HepG2 (cell line): ENCODE data around the genes REST, NOA1 and UGT2B15.

DNA sequence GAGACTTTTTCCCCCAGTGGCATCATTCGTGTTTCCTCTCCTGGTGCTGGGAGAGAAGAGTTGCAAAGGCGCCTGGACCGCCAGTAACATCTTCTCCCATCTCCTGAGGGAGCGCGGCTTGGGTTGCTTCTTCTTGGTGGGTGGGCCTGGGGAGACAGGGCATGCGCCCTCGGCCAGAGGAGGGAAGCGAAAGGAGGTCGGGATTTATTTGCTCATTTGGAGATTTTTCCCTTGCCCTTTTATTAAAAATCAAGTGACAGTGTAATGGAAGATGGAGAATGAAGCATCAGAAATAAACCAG lies 603 bp upstream of the CLOCK start:
- RRBS, 2 experiments: no CpG with 5 or more reads among the region's 9 CpGs
CAGE:
- cytosol, long polyA minus RNA: no peak
- cytosol, long polyA plus RNA: no peak
- long polyA plus RNA: no peak
- nucleus, long polyA minus RNA: no peak
- nucleus, long polyA plus RNA: no peak

DNA sequence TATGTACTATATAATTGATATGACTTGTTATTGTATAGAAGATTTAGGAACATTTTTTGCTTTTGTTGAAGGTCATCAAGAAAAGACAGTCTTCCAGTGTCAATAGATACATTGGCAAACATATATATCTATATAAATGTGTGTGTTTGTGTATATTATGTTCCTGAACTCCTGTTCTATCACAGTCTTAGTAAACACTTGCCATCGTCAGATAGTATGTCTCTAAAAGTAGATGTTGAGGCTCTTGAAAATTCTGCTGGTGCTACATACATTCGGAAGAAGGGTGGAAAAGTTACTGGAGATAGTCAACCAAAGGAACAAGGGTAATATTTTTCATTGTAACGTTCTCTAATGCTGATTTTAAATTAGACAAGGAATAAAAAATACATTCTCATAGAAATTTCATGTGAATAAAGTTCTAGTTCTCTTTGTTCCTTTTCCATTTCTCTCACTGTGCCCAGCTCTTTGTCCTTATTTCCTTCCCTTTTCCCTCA lies 14.3 kb upstream of the ARL9 start:
- RRBS, 2 experiments: no CpG with 5 or more reads among the region's 3 CpGs
CAGE:
- cytosol, long polyA minus RNA: start-site peak on the plus strand centred at position 246 of the sequence, 126 bp wide, 19 reads
- cytosol, long polyA plus RNA: no peak
- long polyA plus RNA: no peak
- nucleus, long polyA minus RNA: no peak
- nucleus, long polyA plus RNA: no peak

DNA sequence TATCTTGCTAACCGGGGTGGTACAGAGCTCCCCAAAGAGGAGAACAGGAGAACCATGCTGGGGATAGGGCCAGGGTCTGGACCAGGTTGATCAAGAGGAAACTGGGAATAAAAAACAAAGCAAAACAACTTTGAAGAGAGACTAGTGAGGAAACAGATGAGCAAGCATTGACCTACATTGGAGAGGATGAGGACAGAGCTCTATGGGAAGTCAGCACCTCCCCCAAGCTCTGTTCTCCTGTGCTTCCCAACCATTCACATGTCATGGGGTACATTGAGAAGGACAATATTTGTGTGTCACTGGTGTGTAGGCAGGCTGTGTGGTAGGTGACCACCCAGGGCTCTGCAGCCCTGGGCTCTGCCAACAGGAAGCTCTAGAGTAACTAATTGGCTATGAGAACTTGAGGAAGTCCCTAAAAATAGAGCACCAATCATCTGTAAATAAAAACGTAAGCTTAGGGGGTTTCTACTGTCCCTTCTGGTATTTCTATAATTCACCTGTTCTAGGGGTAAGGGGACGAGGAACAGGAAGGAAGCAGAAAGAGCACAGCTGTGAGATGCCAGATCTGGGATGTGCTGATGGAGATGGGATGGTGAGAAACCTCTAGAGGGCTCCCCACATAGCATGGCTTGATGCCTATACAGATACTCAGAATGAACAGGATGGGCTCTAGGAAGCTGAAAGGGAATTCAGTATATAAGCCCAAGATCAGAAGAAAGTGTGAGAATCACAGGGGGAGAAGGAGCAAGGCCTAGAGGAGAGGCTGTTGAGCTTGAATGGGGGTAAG lies 31.1 kb downstream of the HOPX start:
- RRBS, 2 experiments: no CpG with 5 or more reads among the region's 3 CpGs
CAGE:
- cytosol, long polyA minus RNA: no peak
- cytosol, long polyA plus RNA: no peak
- long polyA plus RNA: no peak
- nucleus, long polyA minus RNA: no peak
- nucleus, long polyA plus RNA: no peak

- RRBS, 2 experiments: no CpG with 5 or more reads among the region's 5 CpGs
CAGE:
- cytosol, long polyA minus RNA: no peak
- cytosol, long polyA plus RNA: no peak
- long polyA plus RNA: no peak
- nucleus, long polyA minus RNA: no peak
- nucleus, long polyA plus RNA: no peak
Observed at GRCh38 chr4:56658244-56658797, 22.8 kb downstream of the HOPX start.

DNA sequence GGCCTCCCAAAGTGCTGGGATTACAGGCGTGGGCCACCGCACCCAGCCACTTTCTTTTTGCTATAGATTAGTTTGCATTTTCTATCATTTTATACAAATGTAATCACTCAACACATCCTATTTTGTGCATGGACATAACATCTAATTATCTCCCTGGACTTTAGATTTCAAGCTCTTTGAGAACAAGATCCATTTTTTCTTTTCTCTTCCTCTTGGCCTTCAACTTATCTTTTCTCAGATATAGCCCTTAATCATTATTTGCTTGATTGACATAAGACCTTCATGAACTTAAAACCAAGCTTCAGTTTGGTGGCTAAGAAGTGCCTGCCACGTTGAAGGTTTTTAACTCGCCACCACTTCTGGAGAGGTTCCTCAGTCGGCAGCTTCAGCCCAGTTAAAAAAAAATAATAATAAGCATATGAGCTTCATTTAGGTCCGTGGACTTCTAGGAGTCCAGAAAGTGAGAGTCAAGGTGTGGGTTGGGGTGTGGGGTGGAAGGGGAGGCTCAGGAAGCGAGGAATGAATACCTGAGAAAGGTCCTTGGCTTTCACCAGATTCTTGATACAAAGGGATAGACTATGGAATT lies 1.3 kb downstream of the HOPX start:
- RRBS, 2 experiments: no CpG with 5 or more reads among the region's 7 CpGs
CAGE:
- cytosol, long polyA minus RNA: no peak
- cytosol, long polyA plus RNA: no peak
- long polyA plus RNA: no peak
- nucleus, long polyA minus RNA: no peak
- nucleus, long polyA plus RNA: no peak

- RRBS, 2 experiments: 1 to 2% methylated on average over 25 of the region's 106 CpGs
CAGE:
- cytosol, long polyA minus RNA: no peak
- cytosol, long polyA plus RNA: start-site peak on the plus strand at chr4:56907879-56907983, 22 and 21 reads in 2 replicates
- long polyA plus RNA: no peak
- nucleus, long polyA minus RNA: no peak
- nucleus, long polyA plus RNA: no peak
Observed at GRCh38 chr4:56907235-56908396, at the start of gene REST. Gene REST, plus strand, starts transcription at chr4:56907900.

GRCh38 chr4:56977367-56977945 lies at the start of gene NOA1:
Gene NOA1, minus strand, starts transcription at chr4:56977606.
- RRBS, 2 experiments: no CpG with 5 or more reads among the region's 41 CpGs
CAGE:
- cytosol, long polyA minus RNA: start-site peak on the minus strand at chr4:56977583-56977588, 19 reads
- cytosol, long polyA plus RNA: no peak
- long polyA plus RNA: start-site peak on the plus strand at chr4:56977725-56977794, 24 and 45 reads in 2 replicates
- nucleus, long polyA minus RNA: no peak
- nucleus, long polyA plus RNA: start-site peak on the minus strand at chr4:56977578-56977610, 78 and 41 reads in 2 replicates; start-site peak on the plus strand at chr4:56977739-56977780, 52 and 95 reads in 2 replicates

DNA sequence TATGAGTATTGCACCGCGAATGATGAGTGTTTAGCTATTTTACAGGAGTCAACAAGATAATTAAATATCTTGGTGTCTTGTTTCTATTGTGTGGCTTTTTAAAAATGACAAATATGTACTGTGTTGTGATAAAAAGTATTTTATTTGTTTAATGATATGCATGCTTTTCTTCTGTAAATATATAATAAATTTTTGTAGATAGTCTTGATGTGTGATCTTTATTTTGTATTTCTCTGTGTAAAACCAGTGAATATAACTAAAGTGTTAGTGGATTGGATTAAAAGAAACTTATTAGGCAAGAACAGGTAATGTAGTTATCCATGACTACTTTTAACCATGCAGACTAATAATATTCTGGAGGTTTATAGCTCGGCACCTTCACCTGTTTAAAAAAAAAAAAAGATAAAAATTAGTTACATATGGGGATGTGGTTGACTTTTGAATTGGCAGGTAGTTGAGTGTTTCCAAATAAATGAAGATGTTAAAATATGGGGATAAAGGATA lies 52.3 kb downstream of the POLR2B start:
- RRBS, 2 experiments: no CpG with 5 or more reads among the region's 3 CpGs
CAGE:
- cytosol, long polyA minus RNA: no peak
- cytosol, long polyA plus RNA: no peak
- long polyA plus RNA: no peak
- nucleus, long polyA minus RNA: no peak
- nucleus, long polyA plus RNA: no peak

GRCh38 chr4:57501871-57502207 lies 391.7 kb upstream of the IGFBP7 start:
- RRBS, 2 experiments: no CpG with 5 or more reads among the region's 5 CpGs
CAGE:
- cytosol, long polyA minus RNA: no peak
- cytosol, long polyA plus RNA: no peak
- long polyA plus RNA: no peak
- nucleus, long polyA minus RNA: no peak
- nucleus, long polyA plus RNA: no peak

GRCh38 chr4:61203009-61203758 lies 3.1 kb downstream of the ADGRL3 start:
- RRBS, 2 experiments: no CpG with 5 or more reads among the region's 22 CpGs
CAGE:
- cytosol, long polyA minus RNA: no peak
- cytosol, long polyA plus RNA: no peak
- long polyA plus RNA: no peak
- nucleus, long polyA minus RNA: no peak
- nucleus, long polyA plus RNA: no peak

DNA sequence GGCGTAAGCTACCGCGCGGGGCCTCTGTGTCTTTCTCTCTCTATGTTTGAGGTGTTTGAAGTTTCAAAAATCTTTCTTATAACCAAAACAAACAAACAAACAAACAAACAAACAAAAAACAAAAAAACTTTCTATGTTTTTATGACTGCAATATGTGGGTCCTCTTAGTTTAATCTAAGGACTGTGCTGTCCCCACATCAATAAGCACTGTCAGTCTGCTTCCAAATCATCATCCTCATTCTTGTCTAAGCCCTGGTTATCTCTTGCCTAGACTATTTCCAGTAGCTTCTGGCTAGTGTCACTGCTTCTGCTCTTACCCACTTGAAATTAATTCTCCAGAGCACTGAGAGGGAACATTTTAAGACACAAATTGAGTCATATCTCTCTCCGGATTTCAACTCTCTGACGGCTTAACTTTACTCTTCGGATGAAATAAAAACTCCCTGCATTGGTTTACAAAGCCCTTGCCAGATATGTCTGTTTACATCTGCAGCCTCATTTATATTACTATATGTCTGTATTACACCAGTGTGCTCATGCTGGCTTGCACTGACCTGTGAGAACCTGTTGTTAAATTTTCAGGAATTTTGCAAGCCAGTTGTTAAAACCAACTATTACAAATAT lies 345.8 kb downstream of the ADGRL3 start:
- RRBS, 2 experiments: no CpG with 5 or more reads among the region's 7 CpGs
CAGE:
- cytosol, long polyA minus RNA: no peak
- cytosol, long polyA plus RNA: no peak
- long polyA plus RNA: no peak
- nucleus, long polyA minus RNA: no peak
- nucleus, long polyA plus RNA: no peak

DNA sequence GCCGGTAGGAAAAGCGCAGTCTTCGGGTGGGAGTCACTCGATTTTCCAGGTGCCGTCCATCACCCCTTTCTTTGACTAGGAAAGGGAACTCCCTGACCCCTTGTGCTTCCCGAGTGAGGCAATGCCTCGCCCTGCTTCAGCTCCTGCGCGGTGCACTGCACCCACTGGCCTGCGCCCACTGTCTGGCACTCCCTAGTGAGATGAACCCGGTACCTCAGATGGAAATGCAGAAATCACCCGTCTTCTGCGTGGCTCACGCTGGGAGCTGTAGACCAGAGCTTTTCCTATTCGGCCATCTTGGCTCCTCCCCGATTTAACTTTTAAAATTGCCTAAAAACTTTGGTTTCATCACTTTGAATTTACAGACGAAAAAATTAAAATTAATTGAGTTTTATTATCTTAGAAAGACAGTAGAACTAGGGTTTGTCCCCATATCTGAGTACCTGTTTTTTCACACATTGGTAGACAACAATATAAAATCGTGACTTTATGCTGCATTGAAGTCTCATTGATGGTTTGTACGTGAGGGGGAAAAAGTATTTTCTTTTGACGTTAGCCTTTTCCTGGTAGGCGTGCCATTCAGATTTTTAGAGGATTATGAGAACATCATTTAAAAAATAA lies 447.0 kb downstream of the ADGRL3 start:
- RRBS, 2 experiments: no CpG with 5 or more reads among the region's 21 CpGs
CAGE:
- cytosol, long polyA minus RNA: no peak
- cytosol, long polyA plus RNA: no peak
- long polyA plus RNA: no peak
- nucleus, long polyA minus RNA: no peak
- nucleus, long polyA plus RNA: no peak

DNA sequence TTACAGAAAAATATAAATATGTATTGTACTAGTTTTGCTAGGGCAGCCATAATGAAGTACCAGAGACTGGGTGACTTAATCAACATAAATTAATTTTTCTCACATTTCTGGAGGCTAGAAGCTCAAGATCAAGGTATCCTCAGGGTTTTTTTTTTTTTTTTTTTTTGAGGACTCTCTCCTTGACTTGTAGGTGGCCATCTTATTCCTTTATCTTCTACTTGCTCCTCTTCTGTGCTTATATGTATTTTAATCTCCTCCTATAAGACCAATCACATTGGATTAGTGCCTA lies 1095.2 kb downstream of the ADGRL3 start:
CAGE:
- cytosol, long polyA minus RNA: no peak
- cytosol, long polyA plus RNA: no peak
- long polyA plus RNA: no peak
- nucleus, long polyA minus RNA: no peak
- nucleus, long polyA plus RNA: no peak

- RRBS, 2 experiments: no CpG with 5 or more reads among the region's 9 CpGs
CAGE:
- cytosol, long polyA minus RNA: no peak
- cytosol, long polyA plus RNA: no peak
- long polyA plus RNA: no peak
- nucleus, long polyA minus RNA: no peak
- nucleus, long polyA plus RNA: no peak
Observed at GRCh38 chr4:63532847-63533235, 876.4 kb downstream of the TECRL start.

- RRBS, 2 experiments: 58% methylated on average over 1 of the region's 17 CpGs; no CpG with 5 or more reads in 1 of the 2 experiments
CAGE:
- cytosol, long polyA minus RNA: no peak
- cytosol, long polyA plus RNA: no peak
- long polyA plus RNA: no peak
- nucleus, long polyA minus RNA: no peak
- nucleus, long polyA plus RNA: no peak
Observed at GRCh38 chr4:67575187-67576456, 17.1 kb downstream of the STAP1 start.

GRCh38 chr4:67885531-67886253 lies 1.9 kb upstream of the TMPRSS11D start:
- RRBS, 2 experiments: no CpG with 5 or more reads among the region's 7 CpGs
CAGE:
- cytosol, long polyA minus RNA: no peak
- cytosol, long polyA plus RNA: no peak
- long polyA plus RNA: no peak
- nucleus, long polyA minus RNA: no peak
- nucleus, long polyA plus RNA: no peak

GRCh38 chr4:68670274-68670753 lies at the start of gene UGT2B15:
Gene UGT2B15, minus strand, starts transcription at chr4:68670652.
- RRBS, 2 experiments: no CpG with 5 or more reads among the region's 3 CpGs
CAGE:
- cytosol, long polyA minus RNA: no peak
- cytosol, long polyA plus RNA: no peak
- long polyA plus RNA: no peak
- nucleus, long polyA minus RNA: no peak
- nucleus, long polyA plus RNA: no peak

DNA sequence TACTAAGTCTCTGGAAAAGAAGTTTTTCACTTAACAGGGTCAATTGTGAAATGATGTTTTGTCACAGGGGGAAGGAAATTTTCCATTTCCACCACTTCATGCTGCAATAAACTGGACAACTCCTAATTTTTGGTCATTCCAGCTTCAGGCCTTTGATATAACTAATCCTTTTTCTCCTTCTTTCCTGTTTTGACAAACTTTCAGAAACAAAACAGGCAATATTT lies 45.3 kb downstream of the UGT2B10 start:
CAGE:
- cytosol, long polyA minus RNA: no peak
- cytosol, long polyA plus RNA: no peak
- long polyA plus RNA: no peak
- nucleus, long polyA minus RNA: no peak
- nucleus, long polyA plus RNA: no peak

DNA sequence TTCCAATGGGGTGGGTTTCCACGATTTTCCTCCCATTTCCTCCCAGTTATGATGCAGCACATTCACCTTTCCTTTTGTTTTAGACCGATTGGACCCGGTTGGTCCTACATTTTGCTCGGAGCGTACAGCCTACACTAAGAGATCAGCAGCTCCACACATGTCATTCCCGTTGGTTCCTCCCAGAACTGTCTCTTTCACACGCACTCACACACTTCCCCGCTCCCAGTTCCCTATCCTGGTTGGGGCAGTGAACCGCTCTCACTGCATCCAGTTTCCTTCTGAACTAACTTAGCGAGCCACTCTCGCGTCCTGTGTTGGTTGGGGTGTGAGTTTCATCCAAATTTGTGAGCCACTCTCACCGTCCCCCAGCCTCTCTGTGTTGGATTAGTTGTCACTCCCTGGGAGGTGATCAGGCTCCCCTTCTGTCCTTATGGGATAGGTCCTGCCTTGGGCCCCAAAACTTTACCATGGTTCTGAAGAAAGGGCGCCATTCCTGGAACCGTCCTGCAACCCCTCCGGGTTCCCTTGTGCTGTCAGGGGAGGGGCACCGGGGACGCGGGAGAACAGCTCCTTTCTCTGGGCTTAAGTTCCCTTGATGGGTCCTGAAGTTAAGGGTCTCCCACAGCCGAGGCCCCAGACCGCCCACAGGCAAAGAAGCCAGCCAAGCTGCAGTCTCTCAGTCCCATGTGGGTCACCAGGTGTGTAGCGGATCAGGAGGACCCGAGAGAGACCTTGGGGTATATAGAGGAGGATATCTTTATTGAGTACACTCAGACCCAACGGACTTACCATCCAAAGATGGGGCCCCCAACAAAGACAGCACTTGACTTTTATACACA lies 45.0 kb downstream of the UGT2A3 start:
- RRBS, 2 experiments: no CpG with 5 or more reads among the region's 24 CpGs
CAGE:
- cytosol, long polyA minus RNA: no peak
- cytosol, long polyA plus RNA: no peak
- long polyA plus RNA: no peak
- nucleus, long polyA minus RNA: no peak
- nucleus, long polyA plus RNA: no peak

- RRBS, 2 experiments: no CpG with 5 or more reads among the region's 7 CpGs
CAGE:
- cytosol, long polyA minus RNA: no peak
- cytosol, long polyA plus RNA: no peak
- long polyA plus RNA: no peak
- nucleus, long polyA minus RNA: no peak
- nucleus, long polyA plus RNA: no peak
Observed at GRCh38 chr4:69054531-69055213, 41.6 kb upstream of the UGT2B7 start.